Temporal lobe (tissue), 2 donors: ENCODE measurements around the gene MRPL45.

DNA sequence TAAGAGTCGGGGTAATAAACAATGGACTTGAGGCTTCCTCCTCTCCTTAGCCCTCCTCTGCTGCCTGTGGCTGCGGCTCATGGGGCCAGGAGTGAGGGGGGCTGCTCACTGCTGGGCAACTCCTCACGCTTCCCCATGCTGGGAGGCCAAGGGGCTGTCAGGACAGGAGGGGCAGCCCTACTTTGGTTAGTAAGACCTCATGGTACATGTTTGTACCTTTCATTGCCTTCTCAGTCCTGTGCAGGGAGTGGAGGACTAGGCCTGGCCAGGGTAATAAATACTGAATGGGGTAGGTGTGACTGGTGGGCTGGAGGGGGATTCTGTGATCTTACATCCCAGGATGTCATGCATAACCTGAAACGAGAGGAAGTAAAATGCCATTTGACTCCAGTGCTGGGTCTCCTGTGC is 138.1 kb downstream of the AATF start:
- RAMPAGE, long total RNA: no peak

DNA sequence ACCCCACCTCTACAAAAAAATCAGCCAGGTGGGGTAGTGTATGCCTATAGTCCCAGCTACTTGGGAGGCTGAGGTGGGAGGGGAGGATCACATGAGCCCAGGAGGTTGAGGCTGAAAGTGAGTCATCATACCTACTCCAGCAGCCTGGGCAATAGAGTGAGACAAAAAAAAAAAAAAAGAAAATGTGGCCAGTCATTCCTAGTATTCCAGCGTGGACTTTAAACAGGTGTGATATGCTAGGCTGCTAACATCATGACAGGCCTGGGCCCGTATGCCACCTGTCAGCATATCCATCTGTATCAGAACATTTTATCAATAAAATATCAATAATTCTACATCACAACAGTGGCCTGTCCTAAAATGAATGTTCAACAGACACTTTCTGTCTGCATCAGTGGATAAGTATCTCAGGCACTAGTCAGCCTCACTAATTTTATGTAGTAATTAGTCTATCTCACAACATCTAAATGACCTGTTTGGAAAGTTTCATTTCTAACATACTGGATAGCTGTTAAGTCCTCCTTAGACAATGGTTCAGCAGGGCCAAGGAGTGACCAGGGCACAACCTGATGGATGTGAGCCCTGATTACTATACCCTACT is 143.5 kb downstream of the AATF start:
- RAMPAGE, long total RNA: no peak

- RAMPAGE, long total RNA: no peak
These were observed 74.5 kb upstream of the C17orf78 start for GRCh38 chr17:37301118-37301891.

GRCh38 chr17:37400692-37401065 is 6.0 kb downstream of the ACACA start:
- RAMPAGE, long total RNA: no peak

GRCh38 chr17:37512541-37513431 is 23.1 kb downstream of the DUSP14 start:
- RAMPAGE, long total RNA: no peak

DNA sequence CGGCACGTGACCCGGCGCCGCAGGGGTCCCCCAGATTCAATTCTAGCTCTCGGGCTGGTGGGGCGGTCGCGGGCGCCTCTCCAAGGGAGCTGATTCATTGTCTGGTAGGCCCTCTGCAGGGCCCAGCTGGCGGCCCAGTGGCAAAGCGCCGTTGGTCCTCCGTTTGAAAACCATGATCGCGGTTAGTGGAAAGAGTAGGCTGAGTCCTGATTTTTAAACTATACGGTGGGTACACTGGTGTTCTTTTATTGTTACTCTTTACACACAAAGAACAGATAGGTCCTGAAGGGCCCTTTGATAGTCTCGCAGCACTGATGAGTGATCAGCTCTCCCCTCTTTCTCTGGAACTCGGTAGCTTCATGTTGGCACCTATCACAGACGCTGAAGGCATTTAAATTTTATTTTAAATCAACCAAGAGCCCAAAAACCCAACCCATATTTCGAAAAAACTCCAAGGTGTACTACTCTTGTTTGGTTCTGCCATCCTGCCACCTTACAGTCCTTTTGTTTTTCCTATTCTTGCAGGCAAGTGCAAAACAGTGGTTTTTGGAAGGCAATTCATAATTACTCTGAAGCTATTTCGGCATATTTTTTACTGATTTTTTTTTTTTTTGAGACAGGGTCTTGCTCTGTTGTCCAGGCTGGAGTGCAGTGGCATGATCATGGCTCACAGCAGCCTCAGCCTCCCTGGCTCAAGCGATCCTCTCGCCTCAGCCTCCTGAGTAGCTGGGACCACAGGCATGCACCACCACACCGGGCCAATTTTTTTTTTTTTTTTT is 500 bp upstream of the SYNRG start:
- RAMPAGE, long total RNA: no peak

DNA sequence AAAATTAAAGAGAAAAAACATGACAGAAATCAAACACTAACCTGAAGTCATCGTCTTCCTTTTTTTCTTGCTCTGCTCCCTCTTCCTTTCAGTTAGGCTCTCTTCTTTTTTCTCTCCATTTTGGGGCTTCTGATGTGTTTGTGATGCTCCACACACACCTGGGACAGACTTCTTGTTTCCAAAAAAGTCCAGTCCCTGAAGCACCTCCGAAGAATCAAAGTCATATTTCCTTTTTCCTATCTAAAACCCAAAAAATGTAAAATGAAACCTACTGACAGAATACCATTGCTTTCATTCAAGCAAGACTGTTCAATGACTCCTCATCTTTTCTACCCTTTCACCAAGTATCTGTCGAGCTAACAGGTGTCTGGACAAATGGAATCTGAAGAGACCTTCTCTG is 1.2 kb downstream of the DDX52 start:
- RAMPAGE, long total RNA: no peak

- RAMPAGE, long total RNA: no peak
These were observed 40.3 kb upstream of the DDX52 start for GRCh38 chr17:37683469-37684013.

- RAMPAGE, long total RNA: no peak
These were observed 36.7 kb downstream of the HNF1B start for GRCh38 chr17:37708022-37708630.

GRCh38 chr17:37725043-37725474 is 19.8 kb downstream of the HNF1B start:
- RAMPAGE, long total RNA: no peak

DNA sequence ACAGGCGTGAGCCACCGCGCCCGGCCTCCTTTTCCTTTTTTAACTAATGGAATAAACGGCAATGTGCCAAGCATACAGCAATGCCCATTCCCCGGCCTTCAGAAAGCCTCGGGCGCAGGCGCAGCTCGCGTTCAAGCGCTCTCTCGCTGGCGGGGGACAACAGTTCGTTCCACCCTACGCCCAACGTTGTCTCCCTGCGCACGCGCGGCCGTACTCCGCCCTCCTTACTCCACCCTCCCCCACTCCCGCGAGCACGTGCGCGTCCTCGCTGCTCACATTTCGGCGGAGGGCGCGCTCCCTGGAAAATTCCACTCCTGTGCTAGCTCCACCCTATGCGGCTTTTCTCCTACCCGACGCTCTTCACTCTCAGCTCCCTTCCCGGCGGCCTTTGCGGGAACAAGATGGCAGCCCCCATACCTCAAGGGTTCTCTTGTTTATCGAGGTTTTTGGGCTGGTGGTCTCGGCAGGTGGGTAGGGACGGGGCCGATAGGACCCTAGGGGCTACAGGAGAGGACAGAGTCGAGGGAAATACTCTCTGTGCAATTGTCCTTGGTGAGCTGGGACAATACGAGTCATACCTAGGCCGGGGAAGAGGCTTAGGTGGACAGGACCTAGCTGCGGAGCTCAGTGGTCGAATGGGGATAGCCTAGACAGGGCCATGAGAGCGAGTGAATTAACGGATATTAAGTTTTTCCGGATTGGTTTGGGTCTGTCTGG is at the start of gene MRPL45:
Gene MRPL45, plus strand, starts transcription at position 386 of the 717 bp plus-strand sequence.
- RAMPAGE, long total RNA: start-site peak on the plus strand centred at position 381 of the sequence, 25 bp wide, 261 and 148 reads in 2 replicates

GRCh38 chr17:38366206-38366405 is 14.5 kb downstream of the SOCS7 start:
- RAMPAGE, long total RNA: no peak

GRCh38 chr17:38453995-38454513 is 25.8 kb downstream of the ARHGAP23 start:
- RAMPAGE, long total RNA: no peak

DNA sequence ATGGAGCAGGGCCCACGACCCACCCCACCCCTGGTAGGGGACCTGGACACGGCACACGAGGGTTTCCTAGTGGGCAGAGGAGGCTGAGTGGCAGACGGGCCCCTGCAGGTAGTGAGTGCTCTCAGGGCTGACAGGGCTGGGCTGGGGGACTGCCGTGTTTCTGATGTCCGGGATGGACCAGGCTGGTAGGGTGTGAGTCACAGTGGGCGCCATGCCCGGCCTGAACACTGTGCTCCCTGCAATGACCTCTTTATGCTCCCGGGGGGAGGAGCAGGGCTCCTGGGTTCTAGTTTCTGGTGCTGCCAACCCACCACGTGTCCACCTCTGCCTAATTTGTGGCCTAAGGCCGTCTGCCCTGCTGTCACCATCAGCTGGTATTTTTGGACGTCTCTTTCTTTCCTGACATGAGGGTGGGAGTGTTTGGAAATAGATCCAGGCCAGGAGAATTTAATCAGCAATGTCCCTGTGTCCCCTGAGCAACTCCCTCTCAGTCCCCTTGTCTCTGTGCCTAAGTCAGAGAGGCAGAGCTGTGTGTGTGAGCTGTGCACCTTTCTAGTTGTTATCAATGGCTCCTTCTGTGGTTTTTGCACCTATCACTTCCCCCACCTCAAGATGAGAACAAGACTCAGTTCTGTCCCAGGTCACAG is 26.4 kb downstream of the ARHGAP23 start:
- RAMPAGE, long total RNA: no peak

GRCh38 chr17:38455858-38456708 is 27.8 kb downstream of the ARHGAP23 start:
- RAMPAGE, long total RNA: no peak

- RAMPAGE, long total RNA: no peak
These were observed 31.3 kb downstream of the ARHGAP23 start for GRCh38 chr17:38459605-38459953.

DNA sequence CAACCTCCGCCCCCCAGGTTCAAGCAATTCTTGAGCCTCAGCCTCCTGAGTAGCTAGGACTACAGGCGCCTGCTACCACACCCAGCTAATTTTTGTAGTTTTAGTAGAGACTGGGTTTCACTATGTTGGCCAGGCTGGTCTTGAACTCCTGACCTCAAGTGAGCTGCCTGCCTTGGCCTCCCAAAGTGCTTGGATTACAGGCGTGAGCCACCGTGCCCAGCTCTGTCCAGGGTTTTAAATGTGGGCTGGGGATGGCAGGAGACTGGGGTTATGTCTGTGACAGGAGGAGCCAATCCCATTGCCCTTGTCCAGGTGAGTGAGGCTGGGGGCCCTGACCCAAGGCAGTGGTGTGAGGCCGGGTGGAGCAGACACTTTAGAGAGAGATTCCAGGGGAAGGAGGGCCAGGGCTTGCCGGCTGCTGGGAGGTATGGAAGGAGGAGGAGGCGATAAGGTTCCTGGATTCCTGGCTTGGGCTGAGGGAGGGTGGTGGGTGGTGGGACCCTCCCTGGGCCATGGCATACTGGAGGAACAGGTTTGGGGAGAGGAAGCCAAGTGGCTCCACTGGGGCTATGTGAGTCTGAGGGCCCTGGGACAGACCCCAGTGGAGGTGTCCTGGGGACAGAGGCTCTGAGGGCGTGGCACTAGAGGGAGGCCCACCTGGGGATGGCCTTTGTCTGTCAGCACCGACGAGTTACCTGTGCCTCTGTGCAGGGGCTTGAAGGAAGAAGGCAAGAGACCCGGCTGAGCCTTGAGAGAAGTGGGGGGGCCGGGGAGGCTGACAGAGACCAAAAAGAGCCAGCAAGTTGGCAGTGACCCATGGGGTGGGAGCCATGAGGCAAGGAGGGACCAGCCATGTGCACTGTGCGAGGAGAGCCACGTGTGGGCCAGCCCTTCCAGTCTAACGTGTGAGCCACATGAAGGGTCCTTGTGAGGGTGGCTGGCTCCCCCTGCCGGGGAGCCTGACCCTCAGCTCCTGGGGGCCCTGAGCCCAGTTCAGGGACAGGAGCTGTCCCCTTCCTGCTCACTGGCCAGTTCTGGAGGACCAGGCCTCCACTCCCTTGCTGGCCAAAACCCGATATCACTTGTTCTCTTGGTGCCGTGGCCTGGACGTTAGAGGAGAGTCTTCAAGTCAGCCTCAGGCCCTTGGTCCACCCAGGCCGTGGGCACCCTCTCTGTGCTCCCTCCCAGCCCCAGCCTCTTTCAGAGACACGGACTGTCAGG is 46.1 kb downstream of the ARHGAP23 start:
- RAMPAGE, long total RNA: no peak

DNA sequence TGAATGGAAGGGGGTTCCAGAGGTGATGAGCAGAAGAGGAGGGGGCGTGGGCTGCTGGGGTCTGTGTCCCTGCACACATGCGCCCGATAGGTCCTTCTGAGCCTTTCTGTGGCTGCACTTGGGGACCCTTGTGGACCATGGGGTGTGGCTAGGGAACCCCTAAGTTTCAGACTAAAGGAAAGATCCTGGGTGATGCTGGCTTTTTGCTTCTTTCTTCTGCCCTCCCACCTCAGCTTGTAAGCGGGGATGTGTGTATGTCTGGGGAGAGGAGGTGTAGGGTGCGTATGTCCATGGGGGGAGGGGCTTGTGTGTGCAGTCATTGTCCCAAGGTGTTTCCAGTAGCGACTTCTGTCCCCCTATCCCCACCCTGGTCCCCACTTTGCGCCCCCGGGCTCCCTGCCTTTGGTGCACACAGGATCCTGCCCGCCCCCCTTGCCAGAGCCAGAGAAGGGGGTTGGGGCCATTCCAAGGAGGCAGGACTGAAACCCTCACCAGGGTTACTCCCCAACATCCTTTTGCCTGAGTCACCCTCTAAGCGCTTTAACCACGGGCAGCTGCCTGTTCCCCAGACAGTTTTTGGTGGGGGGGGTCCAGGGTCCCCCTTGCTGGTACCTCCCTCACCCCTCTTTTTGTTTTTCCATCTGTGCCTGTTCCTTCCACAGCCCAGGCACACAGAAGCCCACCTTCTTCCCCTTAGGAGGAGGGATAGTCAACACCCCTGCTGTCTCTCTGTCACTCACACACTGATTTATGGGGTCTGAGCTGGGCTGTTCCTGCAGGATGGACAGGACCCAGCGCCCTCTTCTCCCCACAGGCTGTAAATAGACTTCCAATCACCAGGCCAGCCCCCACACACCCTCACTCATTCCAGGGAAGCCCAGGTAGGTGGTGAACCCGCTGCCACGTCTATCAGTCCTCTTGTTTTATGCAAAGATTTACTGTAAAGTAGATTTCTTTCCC is 83.2 kb downstream of the ARHGAP23 start:
- RAMPAGE, long total RNA: no peak

GRCh38 chr17:38591003-38591343 is 14.8 kb downstream of the SRCIN1 start:
- RAMPAGE, long total RNA: no peak

- RAMPAGE, long total RNA: no peak
These were observed 4.2 kb downstream of the SRCIN1 start for GRCh38 chr17:38601518-38601940.